ENCODE measurements around the gene PVALB.

GRCh38 chr22:36350690-36351607, 36.8 kb downstream of the MYH9 start:
- RRBS: 6% methylated on average over 2 of the region's 14 CpGs

DNA sequence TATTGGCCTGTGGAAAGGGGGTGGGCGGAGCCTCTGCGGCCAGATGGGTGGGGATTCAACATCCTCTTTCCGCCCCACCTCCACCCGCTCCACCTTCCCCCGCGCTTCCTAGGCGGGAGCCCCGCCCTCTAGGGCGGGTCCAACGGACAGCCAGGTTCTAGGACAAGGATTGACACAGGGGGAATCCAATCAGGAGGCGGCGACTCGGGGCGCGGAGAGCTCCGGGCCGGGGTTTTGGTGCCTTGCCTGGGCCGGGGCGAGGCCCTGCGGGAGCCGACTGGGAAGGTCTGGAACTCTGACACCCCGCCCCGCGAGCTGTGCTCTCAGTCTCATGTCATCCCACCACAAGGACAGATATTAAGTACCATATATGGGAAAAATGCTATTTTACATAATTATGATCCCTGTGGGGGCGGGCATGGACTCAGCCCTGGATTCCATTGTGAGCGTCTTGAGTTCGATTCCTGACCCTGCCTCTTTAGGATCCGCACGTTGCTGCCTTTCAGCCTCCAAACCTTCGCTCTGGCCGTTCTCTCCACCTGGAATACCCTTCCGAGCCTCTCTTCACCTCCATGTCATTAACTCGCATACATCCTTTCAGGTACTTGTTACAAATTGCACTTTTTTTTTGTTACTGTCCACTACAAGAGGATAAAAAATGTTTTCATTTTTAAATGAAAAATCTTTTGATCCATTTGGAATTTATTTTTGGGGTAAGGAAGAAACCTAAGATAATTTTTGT, 539 bp upstream of the MYH9 start:
- RRBS: no CpG with 5 or more reads among the region's 33 CpGs

DNA sequence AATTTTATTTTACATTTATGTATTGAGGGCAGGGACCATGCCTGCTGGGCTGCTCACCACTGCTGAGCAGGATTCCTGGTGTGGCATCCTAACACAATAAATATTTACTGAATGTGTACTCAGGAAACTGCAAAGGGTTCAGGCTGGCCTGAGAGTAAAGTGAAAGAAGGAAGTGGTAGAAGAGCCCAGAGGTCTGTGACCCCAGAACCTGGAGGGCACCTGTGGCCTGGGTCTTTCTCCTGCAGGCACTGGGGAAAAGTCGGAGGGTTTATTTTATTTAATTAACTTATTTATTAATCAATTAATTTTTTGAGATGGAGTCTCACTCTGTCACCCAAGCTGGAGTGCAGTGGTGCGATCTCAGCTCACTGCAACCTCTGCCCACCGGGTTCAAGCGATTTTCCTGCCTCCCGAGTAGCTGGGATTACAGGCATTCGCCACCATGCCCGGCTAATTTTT, 28.2 kb downstream of the TXN2 start:
- RRBS: no CpG with 5 or more reads among the region's 7 CpGs

GRCh38 chr22:36469943-36470556, 11.4 kb downstream of the TXN2 start:
- RRBS: no CpG with 5 or more reads among the region's 9 CpGs

DNA sequence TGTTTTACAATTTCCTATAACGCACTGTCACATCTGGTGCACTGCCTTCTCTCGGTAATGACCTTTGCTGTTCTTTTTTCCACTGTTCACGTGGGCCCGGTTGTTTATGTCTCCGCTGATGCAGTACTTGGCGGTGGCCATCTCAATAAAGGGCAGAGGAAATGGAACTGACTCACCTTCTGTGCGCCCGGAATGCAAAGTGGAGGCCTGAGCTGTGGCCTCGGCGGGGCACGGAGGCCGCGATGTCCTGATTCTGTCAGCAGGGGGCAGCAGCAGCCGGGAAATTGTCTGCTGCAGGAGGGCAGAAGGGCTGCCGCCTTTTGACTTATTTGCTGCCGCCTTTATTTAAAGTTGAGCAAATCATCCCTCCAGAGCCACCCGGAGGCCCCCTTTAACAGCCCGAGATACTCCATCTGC, 6.0 kb upstream of the IFT27 start:
- RRBS: 3% methylated on average over 8 of the region's 18 CpGs

DNA sequence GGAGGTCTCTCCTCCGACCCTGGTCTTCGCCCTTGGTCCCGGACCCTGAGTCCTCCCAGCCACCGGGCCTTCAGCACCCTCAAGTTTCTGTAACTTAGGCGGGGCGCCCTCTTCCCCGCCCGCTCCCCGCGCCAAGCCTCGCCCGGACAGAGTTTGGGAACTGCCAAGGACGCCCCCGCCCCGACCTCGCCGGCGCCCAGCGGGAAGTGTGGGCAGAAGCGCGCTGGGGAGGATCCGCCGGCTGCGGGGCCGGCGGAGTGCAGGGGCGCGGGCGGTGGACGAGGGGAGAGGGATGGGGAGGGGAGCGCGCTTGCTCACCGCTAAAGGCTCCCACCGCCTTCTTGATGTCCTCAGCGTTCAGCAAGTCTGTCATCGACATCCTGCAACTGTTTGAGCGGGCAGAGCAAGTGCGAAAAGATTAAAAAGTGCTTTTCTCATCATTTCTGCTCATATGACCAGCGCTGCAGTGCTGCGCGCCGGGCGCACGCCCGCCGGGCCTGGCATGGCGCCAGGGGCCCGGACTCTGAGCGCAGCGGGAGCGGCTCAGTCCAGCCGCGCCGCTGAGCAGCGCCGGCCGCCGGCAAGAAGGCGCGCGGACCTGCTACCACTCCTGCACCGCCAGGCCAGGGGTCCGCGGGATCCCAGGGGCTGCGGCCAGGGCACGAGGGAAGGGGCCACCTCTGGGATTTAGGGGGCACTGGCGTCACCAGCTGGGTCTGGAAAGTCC, at the start of gene PVALB:
Gene PVALB, minus strand, starts transcription at position 409 of the 727 bp plus-strand sequence.
- RRBS: 2% methylated on average over 27 of the region's 67 CpGs

- RRBS: no CpG with 5 or more reads among the region's 12 CpGs
These were observed 473 bp upstream of the PVALB start for GRCh38 chr22:36817354-36817661.

DNA sequence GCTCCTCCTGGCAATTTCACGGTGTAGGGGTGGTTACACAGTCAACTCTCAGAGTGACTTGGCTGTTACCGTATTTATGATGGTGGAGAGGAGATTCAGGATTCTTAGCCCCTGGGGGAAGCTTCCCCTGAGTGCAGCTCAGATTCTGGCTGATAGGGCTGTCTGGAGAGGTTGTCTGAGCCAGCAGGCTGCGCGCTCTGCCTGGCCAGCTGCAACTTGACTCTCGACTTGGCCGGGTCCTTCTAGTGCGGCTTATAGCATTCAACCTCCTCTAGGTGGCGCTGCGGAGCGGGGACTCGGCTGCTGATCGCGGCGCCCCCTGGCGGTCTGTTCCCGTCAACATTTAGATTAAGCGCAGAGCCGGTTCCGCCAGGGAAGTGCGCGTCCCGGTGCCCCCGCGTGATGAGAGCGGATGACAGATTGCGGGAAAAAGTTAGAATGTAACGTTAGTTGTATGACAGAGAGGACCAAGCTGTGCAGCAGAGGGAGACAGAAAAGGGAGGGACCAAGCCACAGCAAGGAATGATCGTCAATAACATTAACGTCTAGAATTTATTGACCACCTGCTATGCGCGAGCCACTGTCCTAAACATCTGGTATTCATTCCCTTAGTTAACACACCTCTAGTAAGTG, 4.4 kb upstream of the NCF4 start:
- RRBS: 0% methylated on average over 2 of the region's 31 CpGs

DNA sequence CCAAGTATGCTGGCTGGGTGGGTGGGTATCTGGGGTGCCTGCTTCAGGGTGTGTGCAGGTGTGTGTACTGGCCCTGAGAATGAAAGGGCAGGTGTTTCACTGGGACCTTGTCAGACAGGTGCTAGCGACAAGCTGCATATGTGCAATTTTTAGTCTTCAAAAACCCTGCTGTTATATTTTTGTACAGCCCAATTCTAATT, 988 bp downstream of the CSF2RB start:
- RRBS: no CpG with 5 or more reads among the region's 1 CpG

GRCh38 chr22:36923446-36924062, 10.1 kb downstream of the CSF2RB start:
- RRBS: no CpG with 5 or more reads among the region's 15 CpGs

DNA sequence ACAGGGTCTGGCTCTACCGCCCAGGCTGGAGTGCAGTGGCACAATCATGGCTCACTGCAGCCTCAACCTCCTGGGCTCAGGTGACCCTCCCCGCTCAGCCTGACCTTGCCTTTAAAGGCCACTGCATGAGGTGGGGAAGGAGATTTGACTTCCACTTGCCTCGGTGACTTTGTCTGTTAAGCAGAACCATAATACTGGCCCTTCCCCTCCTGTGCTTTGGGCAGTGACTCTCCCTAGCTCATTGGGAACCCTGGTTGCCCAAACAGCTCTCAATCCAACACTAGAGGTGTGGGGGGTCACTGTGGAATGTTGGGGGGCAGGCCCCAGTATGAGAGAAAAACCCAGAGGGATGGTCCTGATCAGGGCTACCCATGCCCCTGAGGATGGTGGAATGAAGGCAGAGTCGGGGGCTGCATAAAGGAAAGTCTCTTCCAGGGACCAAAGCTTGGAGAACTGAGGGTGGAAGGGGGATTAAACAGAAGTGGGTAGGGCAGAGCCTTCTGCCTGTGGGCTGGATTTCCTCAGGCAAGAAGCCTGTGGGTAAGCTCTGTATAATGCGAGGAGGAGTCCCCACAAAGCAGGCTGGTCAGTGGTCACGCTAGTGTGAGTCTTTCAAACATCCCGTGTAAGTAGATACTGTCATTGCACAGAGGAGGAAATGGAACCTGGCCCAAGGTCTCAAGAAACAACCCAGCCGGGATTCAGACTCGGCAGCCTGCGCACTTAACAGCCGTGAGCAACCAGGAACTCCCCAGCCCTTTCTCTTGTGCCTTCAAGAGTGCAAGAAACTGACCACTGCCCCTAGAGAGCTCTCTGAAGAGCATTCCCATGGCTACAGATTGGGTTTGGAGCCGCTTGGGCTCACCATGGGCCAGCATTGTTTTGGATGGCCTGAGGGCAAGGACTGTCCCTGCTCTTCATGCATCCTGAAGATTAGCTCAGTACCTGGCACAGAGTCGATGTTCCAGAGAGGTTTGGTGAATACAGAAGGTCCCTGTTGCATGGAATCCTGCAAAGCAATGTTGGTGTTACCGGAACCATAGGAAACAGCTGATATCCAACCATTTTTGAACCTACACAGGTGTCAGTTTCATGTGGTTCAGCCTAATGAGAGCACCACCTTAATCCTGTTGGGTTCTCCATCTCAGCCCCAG, 5.8 kb downstream of the MPST start:
- RRBS: no CpG with 5 or more reads among the region's 14 CpGs

DNA sequence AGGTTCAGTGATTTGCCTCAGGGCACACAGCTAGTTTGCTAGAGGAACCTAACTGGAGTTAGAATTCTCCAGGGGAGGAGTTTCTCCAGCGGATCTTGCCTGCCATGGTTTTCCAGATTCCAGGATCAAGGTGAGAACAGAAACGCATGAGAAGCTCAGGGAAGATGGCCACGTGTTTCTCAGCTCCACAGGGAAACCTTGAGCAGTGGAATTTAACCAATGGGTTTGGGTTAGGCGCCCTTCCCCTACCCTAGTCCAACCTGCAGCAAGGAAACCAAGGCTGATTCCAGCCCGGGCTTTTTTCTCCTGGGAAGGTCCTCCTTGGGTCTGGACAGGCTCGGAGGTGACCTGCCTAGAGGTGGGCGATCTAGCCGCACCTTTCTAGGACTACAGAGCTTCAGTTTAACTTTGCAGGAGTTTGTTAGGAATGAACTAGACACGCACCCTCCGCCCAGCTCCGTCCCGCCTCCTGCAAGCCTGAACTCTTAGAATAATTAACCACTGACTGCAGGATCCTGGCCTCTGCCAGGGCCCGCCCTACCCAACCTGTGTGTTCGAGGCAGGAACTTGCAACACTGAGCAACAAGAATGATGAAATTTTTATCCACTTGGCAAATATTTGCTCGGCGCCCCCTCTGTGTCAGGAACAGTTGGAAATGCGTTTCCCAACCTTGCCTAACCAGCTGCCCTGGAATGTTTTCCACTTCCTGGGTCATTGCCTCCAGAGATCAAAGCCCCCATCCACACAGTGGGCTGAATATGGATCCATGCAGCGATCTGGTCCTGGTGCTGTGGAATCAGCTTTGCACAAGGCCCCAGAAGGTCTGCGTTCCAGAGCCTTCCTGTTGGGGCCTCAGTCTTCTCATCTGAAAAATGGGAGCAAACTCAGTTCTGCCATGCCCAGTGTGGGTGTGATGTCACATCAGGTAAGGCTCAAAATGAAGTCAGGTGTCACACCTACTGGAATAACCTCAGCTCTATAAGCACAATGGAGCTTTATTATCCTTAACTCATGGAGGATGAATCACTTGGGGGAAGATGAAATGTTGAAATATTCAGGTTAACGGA, 13.2 kb downstream of the MPST start:
- RRBS: no CpG with 5 or more reads among the region's 20 CpGs

DNA sequence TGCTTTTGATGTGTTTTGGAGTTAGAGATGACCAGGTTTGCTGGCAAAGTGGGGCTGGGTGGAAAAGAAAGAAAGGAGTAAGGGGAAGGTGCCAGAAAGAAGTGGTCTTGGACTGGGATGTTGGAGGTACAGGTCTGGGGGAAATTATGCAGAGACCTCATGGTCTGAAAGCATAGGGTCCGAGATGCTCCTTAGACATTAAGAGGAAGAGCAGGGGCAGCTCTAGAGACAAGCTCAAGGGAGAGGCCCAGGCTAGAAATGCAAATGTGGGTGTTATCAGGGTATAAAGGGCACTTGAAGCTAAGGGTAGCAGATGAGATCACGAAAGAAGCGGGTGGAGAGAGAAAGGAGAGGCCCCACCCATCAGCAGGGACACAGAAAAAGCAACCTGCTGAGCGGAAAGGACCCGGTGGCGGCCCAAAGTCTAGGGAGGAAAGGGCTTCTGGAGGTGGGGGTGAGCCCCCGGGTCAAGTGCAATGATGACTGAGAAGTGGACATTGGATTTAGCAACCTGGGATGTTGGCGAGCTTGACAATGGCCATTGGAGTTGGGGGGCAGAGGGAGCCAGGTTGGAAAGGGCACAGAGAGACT, 8.9 kb downstream of the TMPRSS6 start:
- RRBS: 62% methylated on average over 3 of the region's 8 CpGs

DNA sequence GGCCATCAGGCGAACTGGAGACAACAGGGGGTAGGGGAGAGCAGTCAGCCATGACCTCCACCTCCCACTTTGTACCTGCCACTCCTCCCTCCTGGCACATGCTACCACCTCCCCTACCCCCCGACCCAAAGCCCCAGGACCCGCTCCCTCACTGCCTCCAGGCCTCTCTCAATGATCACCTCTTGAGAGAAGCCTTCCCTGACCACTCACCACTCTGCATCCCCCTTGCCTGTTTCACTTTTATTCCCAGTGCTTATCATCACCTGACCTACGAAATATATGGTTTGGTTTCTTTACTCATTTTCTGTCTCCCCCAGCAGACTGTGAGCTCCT, 12.0 kb downstream of the IL2RB start:
- RRBS: no CpG with 5 or more reads among the region's 4 CpGs

- RRBS: 85% methylated on average over 3 of the region's 7 CpGs
These were observed 14.1 kb downstream of the RAC2 start for GRCh38 chr22:37229930-37230450.

DNA sequence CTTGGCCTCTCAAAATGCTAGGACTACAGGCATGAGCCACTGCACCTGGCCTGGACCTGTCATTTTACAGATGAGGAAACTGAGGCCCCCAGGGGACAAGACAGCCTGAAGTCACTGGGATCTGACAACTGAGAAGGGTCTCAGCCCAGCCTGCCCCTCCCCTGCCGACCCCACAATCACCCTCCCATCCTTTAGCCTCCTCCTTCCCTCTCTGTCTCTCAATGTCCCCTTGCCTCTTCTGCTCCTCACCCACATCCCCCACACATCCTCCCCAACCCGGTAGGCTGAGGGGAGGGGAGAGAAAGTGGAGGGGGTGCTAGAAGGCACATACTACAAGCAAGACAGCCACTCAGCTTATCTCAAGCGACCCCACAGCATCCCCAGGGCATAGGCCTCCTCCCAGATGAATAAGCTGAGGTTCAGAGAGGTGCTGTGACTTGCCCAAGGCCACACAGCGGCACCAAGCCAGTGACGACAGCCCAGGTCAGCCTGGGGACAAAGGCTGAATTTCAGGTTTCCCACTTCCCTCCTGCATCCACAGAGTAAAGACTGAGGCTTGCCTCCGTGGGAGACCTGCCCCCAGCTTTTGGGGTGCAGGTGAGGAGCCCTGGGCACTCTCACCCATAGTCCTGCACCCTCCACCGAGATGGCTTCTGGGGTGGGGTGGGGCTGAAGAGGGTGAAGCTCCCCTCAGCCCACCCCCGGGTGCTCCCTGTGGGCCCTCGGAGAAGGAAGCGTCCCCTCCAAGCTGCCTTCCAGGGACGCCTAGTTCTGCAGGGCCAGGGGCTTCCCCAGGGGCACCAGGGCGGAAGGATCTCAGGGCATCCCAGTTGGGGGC, 601 bp downstream of the RAC2 start:
- RRBS: no CpG with 5 or more reads among the region's 12 CpGs

DNA sequence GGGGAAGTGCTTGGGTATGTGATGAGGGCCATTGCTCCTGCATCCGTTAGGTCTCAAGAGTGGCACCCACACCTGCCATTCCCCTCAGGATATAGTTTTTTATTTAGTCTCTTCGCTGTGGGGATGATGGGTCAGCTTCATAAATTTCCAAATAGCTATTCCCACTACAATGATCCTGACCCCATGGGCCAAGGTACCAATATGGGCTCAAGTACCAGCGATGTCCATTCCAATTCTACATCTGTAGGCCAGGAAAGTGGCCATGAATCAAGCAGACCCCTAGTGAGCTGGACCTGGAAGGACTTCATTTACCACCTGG, 7.5 kb downstream of the CYTH4 start:
- RRBS: no CpG with 5 or more reads among the region's 3 CpGs

- RRBS: 46% methylated on average over 15 of the region's 40 CpGs
These were observed 52.6 kb downstream of the ELFN2 start for GRCh38 chr22:37374642-37375094.

DNA sequence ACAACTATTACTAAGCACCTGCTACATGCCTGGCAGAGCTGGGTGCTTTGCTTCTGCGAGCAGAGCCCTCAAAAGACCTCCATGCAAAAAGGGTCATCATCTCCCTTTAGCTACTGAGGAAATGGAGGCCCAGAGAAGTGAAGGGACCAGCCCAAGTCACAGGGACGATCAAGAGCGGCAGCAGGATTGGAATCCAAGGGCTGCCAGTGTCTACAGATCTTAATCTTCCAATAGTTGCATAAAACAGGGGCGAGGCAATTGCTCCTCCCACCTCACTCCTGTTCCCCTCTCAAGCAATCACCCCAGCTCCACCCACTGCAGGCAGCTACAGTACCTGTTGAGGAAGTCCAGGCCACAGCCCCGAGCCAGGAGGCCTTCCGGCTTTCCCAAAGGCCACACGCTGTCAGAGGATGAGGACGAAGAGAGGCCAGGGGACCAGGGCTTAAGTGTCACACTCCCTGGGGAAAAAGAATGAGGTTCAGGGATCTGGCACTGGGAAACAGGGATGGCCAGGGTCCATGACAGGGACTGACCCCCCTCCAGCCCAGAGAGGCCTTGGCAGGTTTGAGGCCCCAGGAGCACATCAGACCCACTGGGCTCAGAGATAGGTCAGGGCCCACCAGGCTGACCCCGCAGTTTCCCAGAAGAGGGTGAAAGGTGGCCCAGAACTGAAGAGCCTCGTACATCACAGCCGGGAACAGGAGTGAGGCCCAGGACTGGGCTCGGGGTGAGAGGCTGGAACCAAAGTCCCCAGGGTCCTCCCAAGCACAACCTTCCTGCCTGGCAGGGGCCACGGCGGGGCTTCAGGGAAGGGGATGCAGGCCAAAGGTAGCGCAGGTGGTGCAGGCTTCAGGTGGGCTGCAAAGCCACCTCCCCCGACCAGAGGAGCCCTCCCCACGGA, 16.3 kb upstream of the MFNG start:
- RRBS: no CpG with 5 or more reads among the region's 17 CpGs

DNA sequence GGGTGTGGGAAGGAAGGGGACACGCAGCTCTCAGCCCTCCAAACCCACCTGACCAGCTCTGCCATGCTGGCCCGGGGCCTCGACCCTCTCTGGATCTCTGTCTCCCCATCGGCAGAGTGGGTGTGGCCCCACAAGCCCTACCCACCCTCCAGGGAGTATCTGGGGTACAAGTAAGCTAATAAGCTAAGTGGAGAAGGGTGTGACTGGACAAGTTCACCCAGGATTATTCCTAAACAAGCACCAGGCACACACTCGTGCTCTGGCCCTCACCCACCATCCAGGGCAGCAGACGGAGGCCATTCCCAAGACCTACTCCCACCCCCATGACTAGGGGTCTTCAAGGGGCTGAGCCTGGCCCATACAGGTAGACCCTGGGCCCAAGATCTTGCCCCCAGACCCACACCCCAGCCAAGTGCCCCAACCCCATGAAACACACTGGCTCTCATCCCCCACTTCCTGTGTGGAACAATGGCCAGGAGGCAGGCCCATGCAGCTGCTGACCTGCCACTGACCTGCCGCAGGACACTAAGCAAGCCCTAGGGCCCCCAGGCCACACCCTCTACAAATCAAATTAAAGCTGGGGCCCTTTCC, 10.4 kb downstream of the CARD10 start:
- RRBS: no CpG with 5 or more reads among the region's 7 CpGs